Airway epithelial cell (primary cell): ENCODE measurements around a stretch of chr11.

- RAMPAGE, long total RNA: no peak
Observed at GRCh38 chr11:19713545-19714268, 1.1 kb downstream of the NAV2 start.

DNA sequence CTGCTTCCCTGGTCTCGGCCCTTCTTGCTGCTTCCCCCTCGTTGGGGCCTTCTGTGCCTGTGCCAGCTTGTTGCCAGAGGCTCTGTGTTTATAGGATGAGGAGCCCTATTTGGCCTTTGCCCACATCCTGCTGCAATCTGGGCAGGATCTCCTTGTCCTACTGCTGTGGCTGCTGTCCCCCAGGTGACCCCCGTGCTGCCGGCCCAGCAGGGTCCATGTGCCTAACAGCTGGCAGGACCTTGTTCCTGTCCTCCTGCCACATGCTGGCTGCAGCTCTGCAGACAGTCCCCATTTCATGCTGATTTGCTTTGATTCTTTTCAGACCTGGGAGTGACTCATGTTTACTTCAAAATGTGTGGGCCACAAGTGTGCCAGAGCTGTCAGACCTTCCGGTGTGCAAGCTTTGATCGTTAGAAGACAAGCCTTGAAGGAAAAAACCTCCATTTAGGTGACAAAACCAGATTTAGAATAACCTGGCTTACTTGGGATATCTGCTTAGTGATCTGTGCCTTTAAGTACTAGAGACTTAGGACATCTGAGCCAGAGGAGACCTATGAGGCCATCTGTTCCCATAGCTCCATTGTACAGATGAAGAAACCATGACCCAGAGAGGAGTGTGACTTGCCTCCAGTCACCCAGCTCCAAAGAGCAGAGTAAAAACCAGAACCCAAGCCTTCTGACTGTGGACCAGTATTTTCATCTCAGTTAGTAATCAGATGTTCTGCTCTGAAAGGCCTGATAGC lies 11.1 kb downstream of the NAV2 start:
- RAMPAGE, long total RNA: no peak

DNA sequence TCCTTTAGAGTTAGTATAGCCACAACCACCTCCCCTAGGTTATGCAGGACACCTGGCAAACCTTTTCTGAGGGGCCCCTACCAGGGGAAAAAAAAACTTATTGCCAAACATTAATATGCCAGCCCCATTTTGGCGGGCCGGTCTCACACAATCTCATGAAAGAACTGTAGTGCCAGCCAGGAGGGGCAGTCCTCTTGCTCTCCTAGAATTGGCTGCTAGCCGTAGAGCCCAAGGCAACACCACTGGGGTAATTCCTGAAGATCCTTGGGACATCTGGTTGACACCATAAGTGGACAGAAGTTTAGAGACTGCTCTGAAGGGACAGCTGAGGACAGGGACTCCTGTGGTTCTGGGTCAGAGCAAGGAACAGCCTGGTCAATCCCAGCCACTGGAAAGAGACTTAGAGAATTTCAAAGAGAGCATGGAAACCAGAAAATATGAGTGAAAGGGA lies 24.2 kb downstream of the NAV2 start:
- RAMPAGE, long total RNA: no peak

DNA sequence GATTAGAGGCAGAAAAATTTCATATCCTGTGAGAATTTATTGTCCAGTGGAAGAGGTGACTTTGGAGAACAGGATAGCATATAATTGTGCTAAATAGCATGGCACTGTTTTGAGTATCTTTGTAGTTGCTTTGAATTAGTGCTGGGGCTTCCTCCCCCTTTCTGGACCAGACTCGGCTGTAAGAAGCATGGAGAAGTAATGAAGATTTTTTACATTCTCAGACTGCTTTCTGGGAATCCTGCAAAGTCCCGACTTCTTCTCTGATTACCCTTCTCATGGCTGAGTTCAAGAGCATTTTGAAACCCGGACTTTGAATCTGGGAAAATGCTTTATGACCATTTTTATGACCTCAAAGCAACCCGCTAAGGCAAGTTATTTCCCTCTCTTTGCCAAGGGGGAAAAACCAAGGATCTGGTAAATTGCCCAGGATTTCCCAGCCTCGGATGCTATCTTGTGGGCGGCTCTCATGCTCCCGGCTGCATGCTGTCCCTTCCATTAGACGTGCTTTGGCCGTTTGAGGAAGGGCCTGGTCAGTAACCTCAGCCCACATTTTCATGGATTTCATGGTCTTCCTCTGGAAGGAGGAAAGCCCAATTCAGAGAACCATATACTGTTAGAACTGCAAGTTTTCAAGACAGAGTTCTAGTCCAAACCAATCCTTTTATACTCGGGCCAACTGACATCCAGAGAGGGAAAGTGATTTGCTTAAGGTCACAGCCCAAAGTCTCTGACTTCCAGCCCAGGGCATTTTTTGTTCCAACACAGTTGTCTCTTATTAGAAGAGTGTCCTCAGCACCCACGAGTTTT lies 77.2 kb downstream of the NAV2 start:
- RAMPAGE, long total RNA: no peak

DNA sequence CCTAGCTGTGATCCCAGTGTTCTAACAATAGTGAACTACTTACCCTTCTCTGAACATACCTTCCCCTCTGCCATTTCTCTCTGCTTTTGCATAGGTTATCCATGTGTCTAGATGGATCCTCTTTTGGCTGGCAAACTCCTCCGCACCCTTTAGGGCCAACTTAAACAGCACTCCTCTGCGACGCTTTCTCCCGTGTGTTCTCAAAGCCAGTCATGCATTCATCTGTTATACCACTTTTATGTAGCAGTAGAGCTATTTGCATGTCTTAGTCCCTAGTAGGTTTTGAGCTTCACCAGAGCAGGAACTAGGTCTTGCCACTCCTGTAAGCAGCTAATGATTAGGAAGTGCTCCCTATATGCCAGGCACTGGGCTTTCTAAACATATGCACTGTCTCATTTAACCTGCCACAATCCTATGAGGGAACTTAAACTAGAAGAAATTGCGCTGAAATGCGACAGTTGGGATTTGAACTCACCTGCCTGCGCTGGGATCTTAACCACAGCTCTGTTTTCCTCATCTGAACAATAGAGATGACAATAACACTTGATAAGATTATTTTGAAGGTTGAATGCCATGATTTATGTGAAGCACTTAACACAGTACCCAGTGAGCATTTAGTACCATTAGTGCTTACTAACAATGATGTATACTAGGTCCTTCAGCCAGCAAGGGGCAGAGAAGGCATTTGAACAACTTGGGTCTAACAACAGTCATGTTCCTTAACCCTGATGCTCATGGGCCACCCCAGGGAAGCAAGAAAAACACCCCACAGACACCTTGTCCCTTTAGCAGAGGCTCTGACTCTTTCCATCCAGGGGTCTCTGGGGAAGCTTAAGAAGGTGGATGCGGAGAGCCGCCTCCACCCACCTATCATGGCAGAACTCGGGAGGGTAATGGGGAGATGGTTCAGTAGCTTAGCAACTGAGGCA lies 180.6 kb downstream of the DBX1 start:
- RAMPAGE, long total RNA: no peak

DNA sequence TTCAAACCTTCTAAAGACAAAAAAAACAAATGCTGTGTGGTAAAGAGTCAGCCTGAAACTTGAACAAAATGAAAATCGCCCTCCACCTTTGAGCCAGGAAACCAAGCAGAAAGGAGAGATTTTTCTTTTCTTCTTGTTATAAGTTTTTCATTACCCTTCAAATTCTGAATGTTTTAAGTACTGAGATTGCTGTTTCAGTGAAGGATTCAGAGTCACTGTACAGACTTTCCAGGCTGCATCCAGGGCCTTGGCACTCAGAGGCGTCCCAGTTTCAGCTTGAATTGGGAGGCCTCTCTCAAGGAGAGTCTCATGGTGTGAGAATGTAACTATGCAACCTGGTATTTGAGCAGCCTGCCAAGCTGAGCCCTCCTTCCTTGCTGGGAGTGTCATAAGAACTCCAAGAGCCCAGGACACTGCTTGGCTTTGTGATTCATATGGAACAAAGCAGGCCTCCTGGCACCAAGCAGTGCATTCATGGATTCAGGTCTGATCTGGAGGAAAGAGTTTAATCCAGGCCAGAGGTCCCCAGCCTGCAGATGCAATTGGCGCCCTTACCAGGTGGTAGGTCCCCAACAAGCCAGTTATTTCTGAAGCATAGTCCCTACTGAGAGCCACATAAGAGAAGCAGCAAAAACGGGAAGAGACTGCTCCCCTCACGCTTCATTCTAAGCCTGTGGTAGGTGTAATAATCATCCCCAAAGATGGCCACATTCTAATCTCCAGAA lies 171.7 kb downstream of the DBX1 start:
- RAMPAGE, long total RNA: no peak

GRCh38 chr11:20031006-20031690 lies 129.1 kb downstream of the DBX1 start:
- RAMPAGE, long total RNA: no peak

GRCh38 chr11:21476810-21477009 lies 716.2 kb upstream of the ANO5 start:
- RAMPAGE, long total RNA: no peak

- RAMPAGE, long total RNA: no peak
Observed at GRCh38 chr11:22432018-22433217, 94.2 kb downstream of the SLC17A6 start.

DNA sequence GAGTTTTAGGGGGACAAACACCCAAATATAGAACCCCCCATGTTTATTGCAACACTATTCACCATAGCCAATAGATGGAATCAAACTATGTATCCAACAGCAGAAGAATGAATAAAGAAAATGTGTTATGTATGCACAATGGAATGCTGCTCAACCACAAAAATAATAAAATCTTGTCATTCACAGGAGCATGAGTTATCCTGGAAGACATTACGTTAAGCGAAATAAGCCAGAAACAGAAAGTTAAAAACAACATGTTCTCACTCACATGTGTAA lies 908.2 kb upstream of the ANO3 start:
- RAMPAGE, long total RNA: no peak

- RAMPAGE, long total RNA: no peak
Observed at GRCh38 chr11:26575886-26576232, 3.8 kb upstream of the MUC15 start.

GRCh38 chr11:26841808-26842116 lies 119.9 kb upstream of the SLC5A12 start:
- RAMPAGE, long total RNA: no peak

GRCh38 chr11:26947370-26948126 lies 46.4 kb upstream of the FIBIN start:
- RAMPAGE, long total RNA: no peak

GRCh38 chr11:26992406-26992853 lies 1.5 kb upstream of the FIBIN start:
- RAMPAGE, long total RNA: no peak

- RAMPAGE, long total RNA: no peak
Observed at GRCh38 chr11:27388151-27388421, 25.1 kb upstream of the CCDC34 start.

DNA sequence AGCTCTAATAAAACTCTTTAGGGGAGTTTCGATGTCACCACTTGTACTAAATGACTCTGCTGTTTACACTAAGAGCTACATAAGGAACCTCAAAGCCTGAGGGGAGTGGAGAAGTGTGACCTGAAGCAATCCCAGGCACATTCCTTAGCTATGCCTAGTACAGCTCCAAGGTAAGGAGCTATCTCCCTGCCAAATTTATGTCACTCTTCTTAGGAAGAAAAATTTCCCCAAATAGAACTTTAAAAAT lies 8.2 kb downstream of the LGR4 start:
- RAMPAGE, long total RNA: no peak

DNA sequence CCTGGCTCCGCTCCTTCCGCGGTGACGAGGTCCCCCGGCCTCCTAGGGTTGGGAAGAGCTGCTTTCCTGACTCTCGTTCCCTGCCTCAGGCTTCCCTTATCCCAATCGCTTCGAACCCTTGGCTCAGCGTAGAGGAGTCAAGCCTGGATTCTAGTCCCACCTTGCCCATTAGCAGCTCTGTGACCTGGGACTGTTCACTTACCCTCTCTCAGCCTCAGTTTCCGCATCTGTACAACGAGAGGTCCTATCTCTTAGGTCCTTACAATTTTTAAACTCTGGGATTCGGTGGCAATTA lies 312 bp upstream of the LIN7C start:
- RAMPAGE, long total RNA: no peak

DNA sequence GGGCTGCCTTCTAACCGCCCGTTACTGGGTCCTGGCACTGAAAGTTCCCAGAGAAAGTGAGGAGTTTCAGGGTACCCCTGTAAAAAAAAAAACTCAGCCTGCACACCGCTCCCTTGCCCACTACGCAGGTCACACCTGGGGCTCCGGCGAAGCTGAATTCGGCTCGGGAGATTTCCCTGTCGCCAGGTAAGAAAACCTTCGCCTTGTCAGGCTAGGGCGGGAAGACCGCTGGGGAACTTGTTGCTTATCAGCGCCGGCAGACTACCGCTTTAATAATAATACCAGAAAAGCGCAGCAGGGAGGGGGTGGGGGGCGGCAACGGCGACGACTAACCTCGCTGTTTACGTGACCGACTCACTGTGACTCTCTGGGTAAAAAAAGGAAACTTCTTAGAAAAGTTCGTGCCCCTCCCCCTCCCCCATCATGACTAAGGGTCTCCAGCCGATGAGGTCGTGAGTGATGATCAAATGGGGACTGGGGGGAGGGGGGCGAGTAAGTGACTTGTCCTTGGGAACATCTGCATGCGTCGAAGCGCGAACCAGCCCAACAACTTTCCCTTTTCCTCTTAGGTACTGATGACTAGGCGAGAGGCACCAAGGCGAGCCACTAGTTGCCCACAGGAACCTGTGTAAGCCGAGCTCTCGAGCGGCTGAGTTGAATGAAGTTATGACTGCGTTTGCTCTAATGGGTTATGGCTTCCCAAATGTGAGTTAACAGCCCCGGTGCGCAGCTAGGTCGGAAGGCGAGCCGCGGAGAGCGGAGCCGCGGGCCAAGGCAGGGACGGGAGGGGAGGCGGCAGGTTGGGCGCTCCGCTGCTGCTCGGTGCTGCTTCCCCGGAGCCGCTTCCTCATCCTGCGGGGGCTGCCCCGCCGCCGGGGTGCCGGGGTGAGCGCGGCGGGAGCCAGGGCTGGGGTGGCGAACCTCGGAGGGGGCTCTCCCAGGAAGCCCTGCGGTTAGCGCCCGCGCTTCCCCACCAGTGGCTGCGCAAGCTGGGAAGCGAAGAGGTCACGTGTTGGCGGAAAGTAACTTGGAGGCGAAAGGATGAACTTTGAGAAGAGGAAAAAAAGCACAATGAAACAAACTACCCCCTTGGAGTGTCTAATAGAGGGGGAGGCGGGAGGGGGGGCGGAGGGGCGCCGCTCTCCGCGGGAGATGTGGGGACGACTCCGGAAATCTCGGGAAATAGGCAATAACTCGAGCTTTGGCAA lies 21.9 kb upstream of the BDNF start:
- RAMPAGE, long total RNA: no peak

GRCh38 chr11:29781163-29781685 lies 235.6 kb downstream of the KCNA4 start:
- RAMPAGE, long total RNA: no peak

- RAMPAGE, long total RNA: no peak
Observed at GRCh38 chr11:30584961-30585709, 1.0 kb downstream of the MPPED2 start.